Keratinocyte (primary cell): ENCODE measurements around a stretch of chr11.

GRCh38 chr11:126102134-126103002 is 39.7 kb upstream of the CDON start:
CAGE:
- cytosol, long polyA minus RNA: no peak
- cytosol, long polyA plus RNA: no peak
- long polyA plus RNA: no peak
- nucleus, long polyA minus RNA: no peak
- nucleus, long polyA plus RNA: no peak

DNA sequence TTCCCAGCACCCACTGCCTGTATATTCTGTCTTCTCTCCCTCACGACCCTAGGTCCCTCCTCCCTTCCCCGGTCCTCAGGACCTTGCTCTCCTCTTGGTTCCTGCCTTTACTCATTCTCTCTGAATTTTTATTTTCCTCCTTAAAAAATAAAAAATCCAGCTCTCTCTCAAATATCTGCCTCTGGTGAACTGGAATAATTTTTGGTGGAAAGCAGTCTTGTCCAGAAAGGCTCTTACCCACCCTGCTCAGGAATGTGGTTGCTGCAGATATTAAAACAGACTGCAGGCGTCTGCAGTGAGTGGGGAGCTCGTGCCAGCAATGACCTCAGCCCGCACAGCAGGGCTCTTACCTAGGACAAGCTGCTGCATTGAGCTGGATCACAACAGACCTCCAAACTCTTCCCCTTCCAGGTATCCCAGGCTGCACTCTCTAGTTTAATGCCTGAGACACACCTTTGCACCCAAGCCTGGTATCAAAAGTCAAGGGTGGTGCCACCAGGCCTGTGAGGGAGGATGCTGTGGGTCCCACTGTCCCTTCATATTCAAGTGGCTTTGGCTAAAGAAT is 69.6 kb upstream of the CDON start:
CAGE:
- cytosol, long polyA minus RNA: no peak
- cytosol, long polyA plus RNA: no peak
- long polyA plus RNA: no peak
- nucleus, long polyA minus RNA: no peak
- nucleus, long polyA plus RNA: no peak

DNA sequence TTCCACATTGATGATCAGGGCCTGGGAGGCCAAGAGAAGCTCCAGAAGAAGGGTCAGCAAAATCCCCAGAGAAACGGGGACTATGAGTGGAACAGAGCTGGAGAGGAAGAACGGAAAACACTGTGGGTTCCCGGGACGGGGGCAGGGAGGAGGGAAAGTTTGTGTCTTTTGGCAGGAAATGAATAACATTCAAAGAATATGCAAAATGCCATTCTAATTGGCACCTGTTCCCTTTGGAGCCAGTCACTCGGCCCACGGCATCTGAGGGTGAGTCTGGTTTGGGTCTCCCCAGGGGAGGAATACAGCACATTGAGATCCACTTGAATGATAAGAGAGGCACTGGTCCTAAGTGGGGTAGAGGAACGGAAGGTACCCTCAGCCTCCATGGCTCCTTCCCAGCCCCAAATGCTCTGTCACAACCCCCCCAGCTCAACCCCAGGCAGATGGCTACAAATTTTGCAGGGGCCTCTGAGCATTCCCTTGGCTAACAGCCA is 72.0 kb downstream of the RPUSD4 start:
CAGE:
- cytosol, long polyA minus RNA: no peak
- cytosol, long polyA plus RNA: no peak
- long polyA plus RNA: no peak
- nucleus, long polyA minus RNA: no peak
- nucleus, long polyA plus RNA: no peak

CAGE:
- cytosol, long polyA minus RNA: no peak
- cytosol, long polyA plus RNA: no peak
- long polyA plus RNA: no peak
- nucleus, long polyA minus RNA: no peak
- nucleus, long polyA plus RNA: no peak
Measured at GRCh38 chr11:126153981-126154424, 57.4 kb downstream of the RPUSD4 start.

GRCh38 chr11:126280598-126280964 is 2.3 kb upstream of the TIRAP start:
CAGE:
- cytosol, long polyA minus RNA: no peak
- cytosol, long polyA plus RNA: no peak
- long polyA plus RNA: no peak
- nucleus, long polyA minus RNA: no peak
- nucleus, long polyA plus RNA: no peak

GRCh38 chr11:126354551-126355019 is 901 bp upstream of the ST3GAL4 start:
CAGE:
- cytosol, long polyA minus RNA: no peak
- cytosol, long polyA plus RNA: no peak
- long polyA plus RNA: no peak
- nucleus, long polyA minus RNA: no peak
- nucleus, long polyA plus RNA: no peak

DNA sequence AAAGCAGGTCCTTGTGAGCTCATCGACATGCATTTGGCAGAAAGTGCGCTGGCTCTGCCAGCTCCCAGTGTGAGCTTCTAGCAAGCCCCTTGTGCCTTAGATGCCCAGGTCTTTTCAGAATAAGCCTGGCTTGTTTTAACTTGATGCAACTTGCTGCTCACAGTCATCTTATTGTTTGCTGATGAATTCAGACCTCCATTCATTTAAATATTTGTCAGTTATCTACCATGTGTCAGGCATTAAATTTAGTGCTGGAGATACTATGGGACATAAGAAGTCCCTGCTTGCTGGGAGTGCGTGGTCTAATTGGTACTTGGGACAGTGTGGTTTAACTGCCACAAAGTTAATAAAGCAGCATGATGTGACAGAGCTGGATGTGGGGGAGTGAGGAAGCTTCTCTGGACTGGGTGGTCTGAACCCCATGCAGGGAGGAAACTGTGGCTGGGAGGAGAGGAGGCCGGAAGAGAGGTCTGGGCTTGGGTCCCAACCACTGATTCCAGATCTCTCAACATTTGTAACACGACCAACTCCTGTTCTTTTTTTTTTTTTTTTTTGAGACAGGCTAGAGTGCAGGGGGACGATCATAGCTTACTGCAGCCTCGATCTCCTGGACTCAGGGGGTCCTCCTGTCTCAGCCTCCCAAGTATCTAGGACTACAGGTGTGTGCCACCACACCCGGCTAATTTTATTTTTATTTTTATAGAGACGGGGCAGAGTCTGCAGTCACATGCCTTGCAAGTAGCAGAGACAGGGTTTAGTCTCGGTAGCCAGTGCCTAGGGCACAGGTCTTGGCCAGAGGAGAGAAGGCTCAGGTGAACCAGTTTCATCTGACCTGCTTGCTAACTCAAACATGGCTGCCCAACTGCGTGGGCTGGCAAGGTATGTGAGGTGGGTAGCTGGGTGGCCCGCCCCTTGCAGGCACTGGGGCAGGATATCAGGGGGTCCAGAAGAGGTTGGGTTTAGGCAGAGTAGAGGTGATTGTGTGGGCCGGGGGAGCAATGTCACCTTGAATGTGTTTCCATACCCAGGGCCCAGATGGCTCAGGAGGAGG is 37.3 kb downstream of the ST3GAL4 start:
CAGE:
- cytosol, long polyA minus RNA: no peak
- cytosol, long polyA plus RNA: no peak
- long polyA plus RNA: no peak
- nucleus, long polyA minus RNA: no peak
- nucleus, long polyA plus RNA: no peak

DNA sequence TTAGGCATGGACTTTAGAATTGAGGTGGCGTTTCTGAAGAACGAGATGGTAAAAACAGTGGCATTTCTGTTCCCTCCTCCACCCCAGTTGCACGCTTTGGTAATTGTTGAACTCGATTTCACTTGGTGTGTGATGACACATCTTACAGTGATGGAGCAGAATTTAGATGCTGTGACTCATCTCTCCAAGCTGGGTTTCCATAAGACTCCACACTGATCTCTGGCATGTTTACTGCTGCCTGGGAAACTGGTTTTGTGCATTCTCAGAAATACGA is 82.8 kb downstream of the KIRREL3 start:
CAGE:
- cytosol, long polyA minus RNA: no peak
- cytosol, long polyA plus RNA: no peak
- long polyA plus RNA: no peak
- nucleus, long polyA minus RNA: no peak
- nucleus, long polyA plus RNA: no peak

GRCh38 chr11:128153707-128154098 is 433.7 kb downstream of the ETS1 start:
CAGE:
- cytosol, long polyA minus RNA: no peak
- cytosol, long polyA plus RNA: no peak
- long polyA plus RNA: no peak
- nucleus, long polyA minus RNA: no peak
- nucleus, long polyA plus RNA: no peak

CAGE:
- cytosol, long polyA minus RNA: no peak
- cytosol, long polyA plus RNA: no peak
- long polyA plus RNA: no peak
- nucleus, long polyA minus RNA: no peak
- nucleus, long polyA plus RNA: no peak
Measured at GRCh38 chr11:128311957-128312406, 275.4 kb downstream of the ETS1 start.

DNA sequence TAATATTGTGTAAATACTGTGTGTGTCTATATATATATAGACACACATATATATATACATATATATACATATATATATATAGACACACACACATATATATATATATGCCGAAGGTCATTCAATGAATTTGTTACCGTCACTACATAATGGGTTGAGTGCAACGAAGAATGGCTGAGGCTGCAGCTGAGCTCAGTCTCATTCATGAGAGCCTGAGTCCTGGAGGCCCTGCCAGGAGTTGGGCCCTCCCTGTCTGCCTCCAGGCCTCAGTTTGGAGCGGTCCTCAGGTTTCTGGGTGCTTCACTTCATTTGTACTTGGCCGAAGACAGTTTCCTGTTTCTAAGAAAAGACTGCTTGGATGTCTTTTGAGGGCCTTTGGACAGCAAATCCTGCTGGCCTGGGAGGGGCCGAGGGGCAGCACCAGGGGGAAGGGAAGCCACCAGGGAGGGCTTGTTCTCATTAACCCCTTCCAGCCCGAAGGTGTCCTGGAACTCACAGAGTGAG is 163.2 kb downstream of the ETS1 start:
CAGE:
- cytosol, long polyA minus RNA: no peak
- cytosol, long polyA plus RNA: no peak
- long polyA plus RNA: no peak
- nucleus, long polyA minus RNA: no peak
- nucleus, long polyA plus RNA: no peak

CAGE:
- cytosol, long polyA minus RNA: no peak
- cytosol, long polyA plus RNA: no peak
- long polyA plus RNA: no peak
- nucleus, long polyA minus RNA: no peak
- nucleus, long polyA plus RNA: no peak
Measured at GRCh38 chr11:128451367-128452175, 135.8 kb downstream of the ETS1 start.

GRCh38 chr11:128453390-128454014 is 133.9 kb downstream of the ETS1 start:
CAGE:
- cytosol, long polyA minus RNA: no peak
- cytosol, long polyA plus RNA: no peak
- long polyA plus RNA: no peak
- nucleus, long polyA minus RNA: no peak
- nucleus, long polyA plus RNA: no peak

DNA sequence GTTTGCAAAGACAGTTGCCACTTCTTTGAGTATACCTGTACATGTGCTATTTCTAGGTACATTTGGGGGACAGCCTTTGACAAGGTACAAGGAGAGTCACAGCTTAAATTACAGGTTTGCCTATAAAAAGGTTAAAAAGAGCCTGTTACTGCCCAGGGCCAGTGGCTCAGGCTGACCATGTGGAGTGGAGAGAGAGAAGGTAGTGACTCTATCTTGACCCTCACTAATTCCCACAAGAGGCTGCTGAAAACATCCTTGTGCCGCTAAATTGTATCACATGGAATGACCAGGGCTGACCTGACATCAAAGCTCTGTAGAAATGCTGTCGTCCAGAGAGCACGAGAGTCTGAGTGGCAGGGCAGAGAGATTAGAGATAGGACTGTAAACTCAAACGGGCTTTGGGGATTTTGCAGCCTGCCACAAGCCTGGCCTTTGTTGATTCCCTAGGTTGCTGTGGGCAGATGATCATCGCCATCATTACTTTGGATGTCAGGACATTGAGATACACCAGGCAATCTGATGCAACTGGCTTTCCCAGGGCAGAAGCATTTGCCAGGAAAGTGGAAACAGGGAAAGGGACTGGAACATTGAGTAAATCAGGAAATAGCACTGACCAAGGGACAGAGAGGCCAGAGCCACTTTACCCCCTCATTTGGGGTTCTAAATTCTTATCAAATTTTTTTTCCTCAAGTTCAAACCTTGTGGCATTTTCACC is 131.7 kb downstream of the ETS1 start:
CAGE:
- cytosol, long polyA minus RNA: no peak
- cytosol, long polyA plus RNA: no peak
- long polyA plus RNA: no peak
- nucleus, long polyA minus RNA: no peak
- nucleus, long polyA plus RNA: no peak

DNA sequence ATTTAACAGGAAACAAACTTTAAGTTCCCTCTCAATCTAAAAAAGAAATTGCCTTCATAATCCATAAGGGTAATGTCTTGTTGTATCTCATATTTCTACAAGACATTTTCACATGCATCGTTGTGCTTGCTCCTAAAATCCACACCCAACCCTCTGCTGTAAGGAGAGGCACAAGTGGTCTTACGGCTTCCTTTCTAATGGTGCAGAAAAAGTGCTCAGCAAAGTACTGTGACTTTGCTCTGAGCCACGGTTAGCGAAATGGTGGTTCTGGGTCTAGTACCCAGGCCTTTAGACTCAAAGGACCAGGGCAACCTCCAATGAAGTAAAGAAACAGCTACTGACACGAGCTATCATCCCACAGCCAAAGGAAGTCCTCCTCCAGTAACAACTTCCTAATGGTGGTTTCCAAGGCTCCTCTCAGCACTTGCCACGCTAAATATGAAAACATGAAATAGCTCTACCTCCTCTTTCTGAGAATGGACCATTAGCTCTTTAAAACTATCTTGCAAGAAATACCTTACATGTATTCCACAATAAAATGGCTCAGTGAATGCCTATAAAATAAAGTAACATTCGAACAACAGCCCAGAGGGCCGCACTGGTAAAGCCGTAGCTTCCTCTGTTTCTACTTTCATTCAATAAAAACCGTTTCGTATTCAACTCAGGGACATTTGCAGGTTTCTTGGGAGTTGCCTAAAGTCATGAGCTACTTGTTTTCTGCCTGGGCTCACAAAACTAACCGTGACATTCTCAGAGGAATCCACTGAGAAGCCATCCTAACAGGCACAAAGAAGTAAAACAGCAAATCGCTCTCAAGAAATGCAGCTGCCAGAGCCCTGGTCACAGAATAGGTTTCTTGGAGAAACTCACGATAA is 122.4 kb downstream of the ETS1 start:
CAGE:
- cytosol, long polyA minus RNA: no peak
- cytosol, long polyA plus RNA: no peak
- long polyA plus RNA: no peak
- nucleus, long polyA minus RNA: no peak
- nucleus, long polyA plus RNA: no peak

DNA sequence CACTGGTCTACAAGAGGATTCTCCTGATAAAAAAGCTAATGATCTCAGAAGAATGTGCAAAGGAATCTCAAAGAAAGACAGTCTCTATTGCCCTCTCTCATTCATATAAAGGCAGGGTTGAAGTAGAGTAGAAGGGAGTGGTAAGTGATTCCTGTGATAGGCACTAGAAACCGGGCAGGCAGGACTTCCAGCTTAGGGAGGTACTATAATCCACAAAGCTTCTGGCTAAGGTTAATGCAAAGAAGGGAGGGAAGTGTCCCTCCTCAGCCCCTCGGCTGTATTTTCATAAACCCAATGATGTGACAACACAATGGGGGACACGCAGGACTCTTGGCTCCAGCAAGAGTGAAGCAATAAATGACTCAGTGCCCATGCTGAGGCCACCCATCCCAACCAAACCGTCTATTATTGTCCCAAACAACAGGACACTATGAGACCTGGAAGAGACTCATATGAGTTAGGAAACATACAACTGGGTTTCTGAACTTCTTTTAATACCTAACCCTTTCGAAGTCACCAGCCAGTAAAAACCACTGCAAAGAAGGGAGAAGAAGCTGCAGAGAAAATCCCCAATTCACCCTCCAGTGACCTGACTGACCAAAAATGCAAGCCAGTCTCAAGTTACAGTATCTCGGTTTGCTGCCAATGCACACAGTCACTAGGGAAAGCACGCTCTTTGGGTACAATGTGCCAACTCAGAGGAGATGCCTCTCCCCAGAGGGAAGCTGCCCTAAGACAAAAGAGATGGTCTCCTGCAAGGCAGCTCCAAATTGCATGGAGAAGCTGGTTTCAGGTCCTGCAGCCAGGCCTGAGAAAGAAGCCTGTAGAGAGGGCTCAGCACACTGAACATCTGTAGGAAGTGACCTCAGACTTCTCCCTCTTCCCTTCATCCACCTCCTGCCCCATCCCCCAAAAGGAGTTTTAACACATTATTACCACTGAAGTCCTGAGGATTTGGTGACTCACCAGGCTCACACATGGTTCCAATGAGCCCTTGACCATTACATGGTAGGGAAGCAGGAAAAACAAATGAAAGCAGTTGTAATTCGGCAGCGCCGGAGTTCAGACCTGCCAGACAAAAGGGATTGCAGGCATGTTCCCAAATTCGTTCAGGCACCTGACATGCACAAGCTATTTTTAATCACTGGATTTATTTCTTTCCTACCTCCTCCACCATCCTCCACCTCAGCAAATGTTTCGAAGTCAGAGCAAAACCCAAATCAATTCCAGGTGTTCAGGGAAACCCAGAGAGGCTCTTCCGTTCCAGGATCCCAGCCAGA is 90.3 kb downstream of the ETS1 start:
CAGE:
- cytosol, long polyA minus RNA: no peak
- cytosol, long polyA plus RNA: no peak
- long polyA plus RNA: no peak
- nucleus, long polyA minus RNA: no peak
- nucleus, long polyA plus RNA: no peak

CAGE:
- cytosol, long polyA minus RNA: no peak
- cytosol, long polyA plus RNA: no peak
- long polyA plus RNA: no peak
- nucleus, long polyA minus RNA: no peak
- nucleus, long polyA plus RNA: no peak
Measured at GRCh38 chr11:128568050-128568607, 19.2 kb downstream of the ETS1 start.

DNA sequence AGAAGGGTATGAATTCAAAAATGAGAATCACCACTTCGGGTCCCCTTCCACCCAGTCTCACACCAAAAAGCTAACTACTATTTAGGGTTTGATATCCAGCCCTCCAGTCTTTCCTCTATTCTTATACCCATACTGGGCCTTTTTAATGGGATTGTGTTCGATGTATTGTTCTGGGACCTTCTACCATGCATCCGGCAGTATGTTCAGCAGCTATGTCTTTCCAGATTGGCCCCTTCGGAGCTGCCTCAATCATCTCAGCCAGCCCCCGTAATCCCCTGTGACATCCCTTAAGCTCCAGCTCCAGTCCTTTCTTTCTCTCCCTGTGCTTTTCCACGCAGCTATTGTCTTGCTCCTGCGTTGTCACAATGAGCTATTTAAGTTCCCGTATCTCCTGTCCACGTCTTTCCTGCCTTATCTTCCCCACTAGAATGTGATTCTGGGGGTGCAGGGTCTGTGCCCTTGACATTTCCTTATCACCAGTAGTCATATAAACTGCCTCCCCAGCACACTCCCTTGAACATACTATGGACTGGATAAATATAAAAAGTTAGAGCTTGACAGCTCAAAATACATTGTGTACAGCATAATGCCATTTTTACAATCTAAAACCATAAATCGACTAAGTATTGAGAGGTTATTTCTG is 5.0 kb upstream of the ETS1 start:
CAGE:
- cytosol, long polyA minus RNA: no peak
- cytosol, long polyA plus RNA: no peak
- long polyA plus RNA: no peak
- nucleus, long polyA minus RNA: no peak
- nucleus, long polyA plus RNA: no peak

DNA sequence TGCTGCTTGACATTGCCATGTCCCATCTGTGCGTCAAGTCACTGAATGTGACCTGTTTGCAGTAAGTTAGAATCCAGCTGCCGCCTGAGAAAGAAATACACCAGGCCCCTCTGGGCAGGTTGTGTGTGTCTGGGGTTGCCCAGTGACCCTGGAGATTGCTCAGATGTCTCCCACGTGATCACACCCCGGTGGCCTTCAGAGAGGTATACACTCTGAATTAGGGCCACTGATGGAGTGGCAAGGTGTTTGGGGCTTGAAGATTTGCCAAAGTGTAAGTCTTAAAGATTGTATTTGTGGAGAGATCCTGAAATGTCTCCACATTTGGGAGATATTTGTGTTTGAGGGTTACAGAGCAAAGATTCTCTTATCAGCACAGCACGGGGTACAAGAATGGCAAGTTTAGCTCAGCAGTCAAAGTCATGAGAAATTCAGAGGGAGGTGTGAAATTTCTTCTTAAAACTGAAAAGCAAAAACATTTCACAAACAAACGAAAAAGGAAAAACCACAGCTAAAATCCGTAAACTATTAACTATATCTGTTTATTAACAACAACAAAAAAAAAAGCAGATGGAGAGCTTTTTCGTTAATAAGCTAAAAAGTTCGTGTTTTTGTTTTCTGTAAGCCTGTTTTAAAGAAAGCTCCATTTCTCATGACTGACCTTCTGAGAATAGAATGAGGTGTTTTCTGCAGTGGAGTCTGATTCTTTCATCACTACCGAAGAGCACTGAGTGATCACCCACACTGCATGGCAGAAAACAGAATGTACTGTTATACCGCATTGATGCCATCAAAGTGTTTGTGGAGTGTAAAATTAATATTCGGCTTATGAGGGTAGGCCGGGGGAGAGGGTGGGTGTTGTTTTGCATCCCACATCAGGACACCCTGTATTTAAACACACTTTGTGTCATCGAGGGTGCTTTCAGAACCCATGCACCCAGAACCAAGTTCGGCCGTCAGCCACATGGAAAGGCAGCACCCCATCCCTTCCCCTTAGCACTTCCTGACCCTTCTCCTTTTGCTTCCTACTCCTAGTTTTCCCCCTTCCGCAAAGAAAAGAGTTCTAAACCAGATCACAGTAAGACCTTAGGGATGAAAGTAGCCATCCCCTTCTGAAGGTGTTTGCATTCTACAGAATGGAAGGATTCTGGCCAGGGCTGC is 41.1 kb upstream of the ETS1 start:
CAGE:
- cytosol, long polyA minus RNA: no peak
- cytosol, long polyA plus RNA: no peak
- long polyA plus RNA: no peak
- nucleus, long polyA minus RNA: no peak
- nucleus, long polyA plus RNA: no peak

DNA sequence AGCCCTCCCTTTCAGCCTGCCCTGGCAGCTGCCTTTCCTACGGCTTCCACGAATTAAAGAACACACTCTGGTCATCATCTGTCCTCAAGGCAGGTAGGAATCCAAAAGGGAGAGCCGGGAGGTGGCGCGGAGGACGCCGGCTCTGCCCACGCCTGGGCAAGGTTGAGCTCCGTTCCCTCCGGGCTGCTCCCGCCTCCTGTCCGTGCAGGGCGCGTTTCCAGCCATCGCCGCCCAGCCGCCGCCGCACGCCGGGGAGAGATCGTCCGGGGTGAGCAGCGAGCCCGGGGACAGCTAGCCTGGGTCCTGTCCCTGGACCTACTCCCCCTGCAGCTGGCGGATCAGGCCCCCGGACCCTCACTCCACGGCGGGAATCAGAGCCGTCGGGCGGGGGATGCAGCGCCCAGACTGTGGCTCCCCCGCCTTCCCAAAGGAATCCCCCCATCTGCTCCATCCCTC is 696 bp upstream of the KCNJ5 start:
CAGE:
- cytosol, long polyA minus RNA: no peak
- cytosol, long polyA plus RNA: no peak
- long polyA plus RNA: no peak
- nucleus, long polyA minus RNA: no peak
- nucleus, long polyA plus RNA: no peak